Bronchial epithelial cell (primary cell): ENCODE results near the gene SLC25A28.

DNA sequence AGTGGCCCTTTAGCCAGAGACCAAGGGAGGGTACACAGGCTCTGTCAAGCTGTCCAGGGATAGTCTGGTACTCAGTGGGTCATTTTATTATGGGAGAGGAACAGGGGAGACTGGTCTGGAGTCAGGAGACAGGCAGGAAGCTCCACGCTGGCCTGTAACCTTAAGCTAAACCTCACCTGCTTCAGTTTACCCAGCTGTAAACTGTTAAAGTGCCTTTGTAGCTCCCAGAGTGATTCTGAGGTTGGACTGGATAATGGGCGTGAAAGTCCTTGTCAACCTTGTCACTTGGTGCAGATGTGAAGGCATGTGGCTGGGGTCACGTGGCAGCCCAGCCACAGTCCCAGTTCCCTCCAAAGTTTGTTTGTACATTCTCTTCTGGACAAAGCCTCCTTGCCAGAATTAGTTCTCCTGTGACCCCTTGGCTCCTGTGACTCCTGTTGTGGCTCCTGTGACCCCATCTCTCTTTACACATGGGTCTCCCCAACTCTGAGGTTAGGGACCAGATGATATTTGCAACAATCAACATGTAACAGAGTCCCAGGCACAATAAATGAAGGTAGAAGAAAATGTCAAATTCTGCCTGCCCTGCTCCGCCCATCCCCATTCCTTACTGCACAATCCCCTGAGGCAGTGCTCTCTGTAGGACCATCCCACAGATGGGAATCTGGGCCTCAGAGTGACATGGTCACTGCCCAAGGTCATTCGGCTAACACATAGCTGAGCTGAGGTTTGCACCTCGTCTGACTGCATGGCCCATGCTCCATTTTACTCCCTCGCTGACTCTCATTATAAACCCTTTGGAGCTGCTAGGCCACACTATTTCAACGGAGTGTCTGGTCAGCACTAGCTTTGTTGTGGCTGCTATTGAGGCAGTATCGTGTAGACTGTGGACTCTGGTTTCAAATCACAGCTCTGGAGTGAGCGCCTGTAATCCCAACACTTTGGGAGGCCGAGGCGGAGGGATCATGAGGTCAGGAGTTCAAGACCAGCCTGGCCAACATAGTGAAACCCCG is 1.1 kb downstream of the HOGA1 start:
- RRBS, 2 experiments: no CpG with 5 or more reads among the region's 13 CpGs

GRCh38 chr10:97726543-97727283 is 10.2 kb upstream of the ZFYVE27 start:
- RRBS, 2 experiments: no CpG with 5 or more reads among the region's 10 CpGs

DNA sequence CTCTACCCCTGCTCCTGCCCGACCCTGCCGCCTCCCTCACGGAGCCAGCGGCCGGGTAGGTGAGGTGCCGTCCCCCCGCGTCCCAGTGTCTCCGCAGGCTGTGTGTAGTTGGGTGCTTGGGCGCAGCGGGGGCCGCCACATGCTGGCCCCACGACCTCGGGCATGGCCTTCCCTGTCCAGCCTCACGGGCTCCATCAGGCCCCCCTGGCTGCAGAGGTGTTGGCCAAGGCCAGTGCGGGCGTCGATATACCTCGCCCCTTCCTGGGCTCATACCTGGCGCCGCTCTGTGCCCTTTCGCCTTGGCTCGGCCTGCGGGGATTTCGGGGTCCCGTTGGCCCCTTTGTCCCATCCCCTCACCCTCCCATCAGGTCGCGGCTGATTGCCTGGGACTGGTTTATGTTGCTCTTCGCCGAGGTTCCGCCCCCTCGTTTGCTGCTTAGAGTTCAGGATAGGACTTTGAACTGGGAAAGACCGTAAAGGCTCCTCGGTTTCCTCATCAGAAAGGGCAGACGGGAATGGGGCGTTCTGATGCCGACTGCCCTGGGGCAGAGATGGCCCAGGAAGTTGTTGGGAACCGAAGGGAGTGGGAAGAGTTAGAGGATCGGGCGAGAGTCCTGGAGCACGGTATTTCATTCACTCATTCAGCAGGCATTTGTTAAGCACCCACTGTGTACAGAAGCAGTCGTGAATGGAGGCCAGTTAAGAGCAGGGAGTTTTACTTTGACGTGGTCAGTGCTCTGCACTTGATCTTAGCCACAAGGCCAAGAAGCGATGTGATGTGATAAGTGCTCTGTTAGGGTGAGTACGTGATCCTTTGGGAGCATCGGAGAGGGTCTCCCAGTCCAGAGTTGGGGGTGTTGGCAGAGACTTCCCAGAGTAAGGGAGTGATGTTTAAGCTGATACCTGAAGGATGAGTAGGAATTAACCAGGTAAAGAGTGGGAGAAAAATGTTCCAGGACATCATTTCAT is 623 bp downstream of the ZFYVE27 start:
- RRBS, 2 experiments: under 1% methylated on average over 5 of the region's 46 CpGs

- RRBS, 2 experiments: no CpG with 5 or more reads among the region's 3 CpGs
Measured at GRCh38 chr10:97882301-97882644, 32.6 kb downstream of the GOLGA7B start.

GRCh38 chr10:97895772-97896130 is 46.1 kb downstream of the GOLGA7B start:
- RRBS, 2 experiments: 84 to 85% methylated on average over 4 of the region's 14 CpGs

- RRBS, 2 experiments: no CpG with 5 or more reads among the region's 2 CpGs
Measured at GRCh38 chr10:98185079-98185704, 50.7 kb downstream of the R3HCC1L start.

DNA sequence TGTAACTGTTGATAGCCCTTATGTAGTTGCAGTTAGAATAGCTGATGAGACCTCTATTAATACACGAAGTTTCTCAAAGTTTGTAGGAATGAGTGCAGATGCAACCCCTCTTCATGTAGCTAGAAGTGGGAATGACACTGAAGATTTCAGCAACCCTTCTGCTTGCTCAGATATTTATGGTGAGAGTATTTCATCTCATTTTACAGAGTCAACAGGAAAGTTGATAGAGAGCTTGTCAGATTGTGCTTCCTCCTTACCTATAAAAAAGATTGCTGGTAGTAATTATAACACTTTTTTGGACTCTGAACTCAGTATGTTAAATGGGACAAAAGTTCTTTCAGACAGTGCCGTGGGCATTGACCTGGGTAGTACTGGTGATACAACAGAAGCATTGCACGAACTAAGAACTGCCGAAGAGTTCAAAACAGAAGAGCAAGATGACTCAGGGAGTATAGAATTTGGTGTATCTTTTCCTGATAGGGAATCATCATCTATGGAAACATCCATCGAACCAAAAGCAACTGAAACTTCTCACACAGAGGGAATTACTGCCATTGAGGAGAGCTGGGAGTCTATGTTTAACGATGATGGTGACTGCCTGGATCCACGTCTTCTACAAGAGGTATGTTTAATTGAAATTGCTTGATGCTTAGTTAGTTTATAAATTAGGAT is 58.6 kb downstream of the LOXL4 start:
- RRBS, 2 experiments: no CpG with 5 or more reads among the region's 7 CpGs

- RRBS, 2 experiments: no CpG with 5 or more reads among the region's 3 CpGs
Measured at GRCh38 chr10:98235328-98235557, 32.8 kb downstream of the LOXL4 start.

DNA sequence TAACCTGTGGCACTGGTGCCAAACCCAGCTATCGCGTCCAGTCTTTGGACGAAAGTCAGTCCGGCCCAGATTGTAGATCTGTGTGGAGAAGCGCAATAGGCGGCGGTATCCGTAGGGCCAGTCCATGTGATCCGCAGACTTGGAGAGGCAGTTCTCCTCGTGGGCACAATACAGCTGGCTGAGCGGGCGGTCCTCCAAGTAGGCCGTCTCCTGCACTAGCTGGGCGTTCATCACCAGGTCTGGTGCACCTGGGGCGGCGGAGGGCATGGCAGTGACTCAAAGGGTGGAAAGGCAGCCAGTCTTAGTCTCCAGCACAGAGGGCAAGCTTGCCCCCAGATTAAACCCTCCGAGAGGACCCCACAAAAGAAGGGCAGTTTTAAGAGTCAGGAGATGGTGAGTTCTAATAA is 14.4 kb downstream of the LOXL4 start:
- RRBS, 2 experiments: no CpG with 5 or more reads among the region's 17 CpGs

- RRBS, 2 experiments: no CpG with 5 or more reads among the region's 18 CpGs
Measured at GRCh38 chr10:98419525-98420367, 4.8 kb upstream of the PYROXD2 start.

- RRBS, 2 experiments: no CpG with 5 or more reads among the region's 3 CpGs
Measured at GRCh38 chr10:98460619-98461488, 14.1 kb upstream of the HPS1 start.

- RRBS, 2 experiments: no CpG with 5 or more reads among the region's 6 CpGs
Measured at GRCh38 chr10:99450654-99451316, 20.4 kb upstream of the GOT1 start.

DNA sequence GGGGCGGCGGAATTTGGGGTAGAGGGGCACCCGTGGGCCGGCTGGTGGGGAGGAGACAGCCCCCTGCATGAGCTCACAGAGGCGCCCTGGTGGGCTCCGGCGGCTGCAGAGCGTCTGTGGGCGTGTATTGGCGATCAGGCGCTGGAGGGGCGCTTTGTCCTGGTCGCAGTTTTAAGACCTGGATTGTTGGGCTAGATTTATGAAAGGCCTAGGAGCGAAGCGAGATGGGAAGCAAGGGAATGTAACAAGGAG is 2.4 kb upstream of the NKX2-3 start:
- RRBS, 2 experiments: 23 to 40% methylated on average over 6 of the region's 15 CpGs

DNA sequence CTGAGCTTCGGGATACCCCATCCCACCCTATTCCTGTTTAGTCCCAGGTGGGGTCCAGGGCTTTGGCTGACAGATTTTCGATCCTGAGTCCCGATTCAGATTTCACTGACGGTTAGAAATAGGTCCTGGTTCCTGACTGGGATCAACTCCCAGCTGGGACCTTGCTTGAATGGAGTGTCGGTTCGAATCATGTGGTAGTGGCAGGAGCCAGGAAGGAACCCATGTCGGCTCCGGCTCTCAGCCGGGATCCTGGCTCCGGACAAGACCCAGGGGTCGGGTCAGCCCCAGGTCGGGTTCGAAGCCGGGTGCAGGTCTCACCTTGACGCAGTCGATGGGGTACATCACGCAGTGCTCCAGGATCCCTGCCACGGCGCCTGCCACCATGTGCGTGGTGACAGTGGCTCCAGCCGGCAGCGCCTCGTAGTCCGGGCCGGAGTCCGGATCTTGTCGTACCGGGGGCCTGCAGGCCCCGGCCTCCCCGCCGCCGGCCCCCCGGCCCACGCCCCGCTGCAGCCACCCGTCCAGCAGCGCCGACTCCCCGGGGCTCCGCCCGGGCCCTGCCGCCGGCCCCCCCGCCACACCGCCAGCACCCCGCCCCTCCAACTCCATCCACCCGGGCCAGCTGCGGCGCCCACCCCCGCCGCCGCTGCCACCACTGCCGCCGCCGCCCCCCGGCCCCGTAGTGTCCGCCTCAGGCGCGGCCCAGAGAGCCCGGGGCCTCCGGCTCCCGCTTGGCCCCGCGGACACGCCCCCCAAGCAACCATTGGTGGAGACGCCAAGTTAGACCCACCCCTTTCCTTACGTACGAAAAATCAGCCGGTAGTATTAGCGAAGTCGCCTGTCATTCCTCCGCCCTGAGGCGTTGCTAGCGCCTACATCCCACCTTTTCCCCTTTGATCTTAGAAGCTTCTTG is at the start of gene SLC25A28:
TSS of gene SLC25A28 (minus strand) at position 713 of the 913 bp plus-strand sequence.
- RRBS, 2 experiments: 2% methylated on average over 39 to 43 of the region's 75 CpGs

- RRBS, 2 experiments: under 1% methylated on average over 13 to 18 of the region's 61 CpGs
Measured at GRCh38 chr10:99620640-99621179, 471 bp upstream of the SLC25A28 start.

- RRBS, 2 experiments: no CpG with 5 or more reads among the region's 1 CpG
Measured at GRCh38 chr10:99656503-99657069, 2.7 kb upstream of the ENTPD7 start.

DNA sequence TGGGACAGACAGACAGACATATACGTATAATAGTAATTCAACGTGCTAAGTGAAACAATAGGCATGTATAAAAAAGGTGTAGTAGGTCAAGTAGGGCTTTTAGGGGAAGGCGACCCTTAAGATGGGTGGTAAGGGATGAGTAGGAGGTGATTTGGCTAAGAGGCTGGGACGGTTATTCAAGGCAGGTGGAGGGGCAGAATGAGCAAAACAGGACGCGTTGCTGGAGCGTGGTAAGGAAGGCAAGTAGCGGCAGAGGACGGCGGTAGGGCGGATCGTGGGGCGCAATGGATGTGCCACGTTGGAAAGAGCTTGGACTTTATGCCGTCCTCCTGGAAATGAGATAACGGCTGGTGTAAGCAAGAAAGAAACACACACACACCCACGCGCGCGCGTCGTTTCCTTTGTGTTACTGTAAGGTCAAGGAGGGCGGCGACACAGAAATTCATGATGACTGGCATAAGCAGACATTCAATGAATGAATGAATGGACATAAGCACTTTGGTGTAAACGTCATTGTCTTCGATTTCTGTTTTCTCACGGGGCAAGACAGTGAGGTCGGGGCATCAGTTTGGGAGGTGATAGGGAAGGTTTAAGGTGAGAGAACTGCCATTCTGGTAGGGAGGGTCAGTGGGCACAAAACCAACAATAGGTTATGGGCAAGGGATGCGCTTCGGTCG is 725 bp upstream of the ENTPD7 start:
- RRBS, 2 experiments: no CpG with 5 or more reads among the region's 31 CpGs

DNA sequence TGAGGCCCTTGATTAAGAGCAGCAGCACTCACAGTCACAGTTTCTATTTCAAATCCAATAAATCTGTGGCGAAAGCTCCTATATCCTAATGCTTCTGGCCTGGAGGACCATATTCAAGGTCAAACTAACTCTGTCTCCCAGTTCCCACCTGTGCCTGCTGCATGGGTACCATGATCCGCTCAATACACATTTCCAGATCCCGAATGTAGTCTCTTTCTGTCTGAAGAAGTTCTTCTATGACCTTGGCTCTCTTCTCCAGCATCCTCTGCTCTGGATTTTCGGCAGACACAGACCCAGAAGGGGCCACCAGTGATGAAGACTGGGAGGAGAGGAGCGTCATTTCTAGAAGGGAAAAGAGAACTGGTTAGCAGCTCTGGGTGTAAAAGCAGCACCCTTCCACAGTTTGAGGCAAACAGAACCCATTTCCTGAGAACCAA is 100.9 kb downstream of the DNMBP start:
- RRBS, 2 experiments: no CpG with 5 or more reads among the region's 5 CpGs

DNA sequence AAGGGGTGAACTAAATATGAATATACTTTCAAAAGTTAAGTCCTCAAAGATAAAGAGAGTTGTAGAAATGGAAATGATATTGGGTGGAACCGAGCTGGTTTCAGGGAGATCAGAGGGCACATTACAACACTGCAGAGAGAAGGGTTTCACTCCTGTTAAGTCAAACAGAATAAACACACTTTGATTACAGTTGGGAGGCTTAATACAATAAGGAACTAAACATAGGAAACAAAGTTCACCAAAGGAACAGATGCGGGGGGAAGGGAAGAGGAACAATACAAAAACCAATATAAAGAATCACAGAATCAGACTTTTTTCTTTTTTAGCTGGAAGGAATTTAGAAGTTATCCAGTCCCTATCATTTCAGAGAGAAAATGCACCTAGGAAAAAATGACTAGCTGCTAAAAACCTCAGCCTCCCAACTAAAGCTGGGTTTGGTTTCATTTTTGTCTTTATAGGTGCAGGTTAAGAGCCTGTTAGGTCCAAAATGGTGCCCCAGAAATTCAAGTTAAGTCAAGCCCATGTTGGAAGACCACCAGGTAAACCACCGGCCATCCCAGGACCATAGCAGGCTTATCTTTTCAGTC is 82.0 kb downstream of the DNMBP start:
- RRBS, 2 experiments: no CpG with 5 or more reads among the region's 3 CpGs

- RRBS, 2 experiments: 1 to 3% methylated on average over 5 to 7 of the region's 42 CpGs
Measured at GRCh38 chr10:100009096-100009768, 515 bp downstream of the DNMBP start.